HTR-8/SVneo (cell line): ENCODE data around the genes BCAS2, CSDE1, TSPAN2 and SLC22A15.

GRCh38 chr1:114235942-114236276, 82.2 kb upstream of the SYT6 start:
- RRBS: no CpG with 5 or more reads among the region's 3 CpGs

DNA sequence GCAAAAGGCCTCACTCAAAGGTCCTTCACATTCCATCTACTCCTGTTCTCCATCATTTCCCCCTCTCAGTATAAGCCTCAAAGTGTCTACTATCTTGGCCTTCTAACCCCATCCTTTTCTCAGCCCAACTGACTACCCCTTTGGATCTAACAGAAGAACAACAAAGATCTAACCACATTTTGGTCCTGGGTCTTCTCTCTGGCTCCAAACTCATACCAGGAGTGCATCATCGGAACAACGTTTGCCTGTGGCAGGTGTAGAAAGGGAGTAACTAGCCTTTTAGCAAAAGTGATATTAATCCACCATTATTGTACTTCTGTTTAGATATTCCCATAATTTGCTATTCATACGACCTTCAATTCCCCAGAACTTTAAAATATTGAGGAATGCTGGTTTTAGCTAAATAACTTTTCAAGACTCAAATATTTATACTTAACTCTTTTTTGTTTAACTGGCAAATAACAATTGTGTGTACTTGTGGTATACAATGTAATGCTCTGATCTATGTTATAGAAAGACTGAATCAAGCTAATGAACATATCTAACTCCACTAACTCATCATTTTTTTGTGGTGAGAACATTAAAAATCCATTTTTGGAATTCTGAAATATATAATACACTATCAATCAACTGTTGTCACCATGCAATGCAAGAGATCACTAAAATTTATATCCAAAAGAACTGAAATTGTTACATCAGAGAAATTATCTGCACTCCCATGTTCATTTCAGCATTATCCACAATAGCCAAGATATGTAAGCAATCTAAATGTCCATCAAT, 90.6 kb downstream of the TRIM33 start:
- RRBS: no CpG with 5 or more reads among the region's 3 CpGs

DNA sequence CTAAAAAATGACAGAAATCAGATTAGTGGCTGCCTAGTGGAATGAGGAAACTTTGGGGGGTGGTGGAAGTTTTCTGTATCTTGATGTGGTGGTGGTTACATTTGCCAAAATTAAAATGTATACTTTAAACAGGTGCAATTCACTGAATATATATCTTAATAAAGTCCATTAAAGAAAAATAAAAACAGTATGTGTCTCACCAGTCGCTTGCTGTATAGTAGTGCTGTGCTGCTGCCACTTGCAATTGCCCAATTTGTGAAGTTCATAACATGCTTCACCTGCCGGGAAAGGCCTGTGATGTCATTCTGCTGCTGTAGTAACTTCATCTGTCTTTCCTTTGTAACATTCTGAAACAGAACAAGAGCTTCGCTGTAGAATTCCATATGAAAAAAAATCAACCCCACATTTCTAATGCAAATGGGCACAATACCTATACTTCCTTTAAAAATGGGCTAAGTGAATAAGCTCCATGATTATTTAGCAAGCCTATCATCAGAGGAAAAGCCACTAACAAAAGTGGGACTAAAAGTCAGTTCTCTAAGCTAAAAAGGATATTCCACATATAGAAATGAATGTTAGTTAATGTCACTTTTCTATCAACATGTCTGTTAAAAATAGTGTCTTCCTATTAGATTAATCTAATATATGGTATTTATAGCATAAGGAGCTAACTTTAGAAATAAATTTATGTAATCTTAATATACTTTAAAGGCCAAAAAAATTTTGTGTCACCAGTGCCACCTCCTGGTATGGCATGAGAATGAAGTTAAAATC, 83.3 kb downstream of the TRIM33 start:
- RRBS: no CpG with 5 or more reads among the region's 3 CpGs

DNA sequence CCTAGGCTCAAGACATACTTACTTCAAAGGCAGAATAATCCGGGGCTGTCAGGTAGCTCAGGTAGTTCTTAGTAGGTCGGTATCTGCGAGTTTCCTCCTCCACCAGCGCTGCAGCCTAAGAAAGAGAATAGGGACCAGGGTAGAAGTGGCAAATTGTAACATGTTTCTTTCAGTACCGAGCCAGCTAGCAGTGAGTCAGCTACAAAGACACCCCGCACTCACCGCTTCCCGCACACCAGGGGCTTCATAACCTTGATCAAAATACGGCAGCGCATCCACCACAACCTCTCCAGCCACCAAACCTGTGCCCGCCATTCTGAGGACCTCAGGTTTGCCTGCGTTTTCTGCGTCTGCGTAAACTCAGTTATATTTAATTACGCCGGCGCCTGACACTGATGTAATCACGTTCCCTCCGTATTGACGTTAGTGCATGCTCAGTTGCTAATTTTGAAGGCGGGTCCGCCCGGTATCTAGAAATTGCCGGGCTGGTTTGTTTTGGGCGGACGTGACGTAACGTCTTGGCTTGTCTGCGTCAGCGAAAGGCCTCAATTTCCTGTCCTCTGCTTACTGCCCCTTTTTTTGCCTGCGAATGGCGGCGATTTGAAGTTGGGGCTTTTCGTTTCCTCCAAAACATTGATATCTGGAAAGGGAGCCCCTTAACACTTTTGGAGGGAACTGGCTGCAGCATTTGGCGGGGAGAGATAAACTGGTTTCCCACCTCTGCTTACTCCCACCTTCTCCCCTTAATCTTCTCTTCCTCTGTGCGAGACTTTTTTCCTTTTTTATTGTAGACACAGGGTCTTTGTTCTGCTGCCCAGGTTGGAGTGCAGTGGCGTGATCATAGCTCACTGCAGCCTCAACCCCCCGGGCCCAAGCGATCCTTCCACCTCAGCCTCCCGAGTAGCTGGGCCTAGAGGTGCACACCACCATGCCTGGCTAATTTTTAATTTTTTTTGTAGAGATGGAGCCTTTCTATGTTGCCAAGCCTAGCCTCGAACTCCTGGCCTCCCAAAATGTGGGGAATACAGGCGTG, at the start of gene BCAS2:
TSS of gene BCAS2 (minus strand) at position 339 of the 1,033 bp plus-strand sequence.
- RRBS: under 1% methylated on average over 7 of the region's 42 CpGs

DNA sequence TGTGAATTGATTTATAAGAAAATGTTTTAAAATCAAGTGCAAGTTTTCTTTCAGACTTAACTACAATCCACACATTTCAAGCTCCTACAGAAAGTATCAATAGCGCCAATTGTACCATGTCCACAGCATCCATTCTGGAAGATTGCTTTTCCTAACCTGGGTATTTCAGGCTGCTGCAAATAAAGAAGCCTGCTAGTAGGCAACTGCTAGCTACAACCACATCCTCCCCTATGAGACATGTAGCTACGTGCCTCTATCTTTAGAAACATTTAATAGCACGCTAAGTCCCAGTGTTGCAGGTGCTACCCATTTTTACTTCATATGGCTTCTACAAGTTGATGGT, 7.3 kb upstream of the AMPD1 start:
- RRBS: no CpG with 5 or more reads among the region's 3 CpGs

GRCh38 chr1:114725477-114726071, 9.0 kb upstream of the NRAS start:
- RRBS: no CpG with 5 or more reads among the region's 3 CpGs

- RRBS: no CpG with 5 or more reads among the region's 8 CpGs
Observed at GRCh38 chr1:114727515-114728276, 11.1 kb upstream of the NRAS start.

DNA sequence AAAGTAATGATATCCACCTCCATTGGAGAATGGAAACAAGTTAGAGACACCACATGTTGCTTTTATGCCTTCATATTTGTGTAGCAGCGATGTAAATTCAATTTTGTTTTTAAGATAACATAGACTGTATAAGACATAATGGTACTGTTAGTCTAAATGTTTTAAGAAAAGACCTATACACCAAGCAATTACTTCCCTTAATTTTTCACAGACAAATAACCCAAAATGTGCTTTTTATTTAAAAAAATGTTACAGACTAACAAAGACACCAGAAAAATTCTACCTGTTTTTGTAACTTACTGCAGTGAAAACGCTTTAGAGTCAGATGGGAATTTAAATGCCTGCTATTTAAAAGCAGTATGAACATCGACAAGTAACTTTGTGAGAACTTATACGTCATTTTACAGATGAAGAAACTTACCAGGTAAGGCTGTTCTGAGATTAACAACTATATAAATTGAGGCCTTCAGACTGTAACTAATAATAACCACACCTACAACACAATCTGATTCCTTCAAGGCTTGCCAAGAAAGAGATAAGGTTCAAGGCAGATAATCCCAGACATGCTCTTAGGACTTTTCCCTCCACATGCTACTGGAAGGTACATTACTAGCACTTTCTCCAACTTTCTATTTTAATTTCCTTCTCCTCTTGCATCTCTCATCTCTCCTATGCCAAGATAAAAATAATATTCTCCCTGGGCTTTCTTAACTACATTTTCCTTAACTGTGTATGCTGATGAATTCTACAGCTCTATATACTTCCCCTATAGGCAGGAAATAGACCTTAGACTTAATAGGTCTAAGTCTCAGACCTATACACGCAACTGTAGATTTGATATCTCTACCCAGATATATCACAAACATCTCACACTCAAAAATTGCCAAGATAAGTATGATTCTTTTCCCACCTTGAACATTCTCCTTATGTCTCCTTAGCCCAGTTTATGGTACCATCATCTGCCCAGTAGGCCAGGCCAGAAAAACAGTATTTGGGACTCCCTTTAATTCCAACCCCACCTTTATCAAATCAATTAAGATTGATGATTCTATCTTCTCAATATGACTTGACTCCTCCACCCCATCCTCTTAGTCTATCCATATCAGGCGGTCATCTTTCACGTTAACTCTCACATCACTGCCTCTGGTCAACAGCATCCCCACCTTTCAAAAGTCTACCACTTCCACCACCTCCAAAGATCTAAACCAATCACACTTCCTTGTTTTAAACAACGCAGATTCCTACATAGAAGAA, 19.0 kb upstream of the NRAS start:
- RRBS: no CpG with 5 or more reads among the region's 8 CpGs

DNA sequence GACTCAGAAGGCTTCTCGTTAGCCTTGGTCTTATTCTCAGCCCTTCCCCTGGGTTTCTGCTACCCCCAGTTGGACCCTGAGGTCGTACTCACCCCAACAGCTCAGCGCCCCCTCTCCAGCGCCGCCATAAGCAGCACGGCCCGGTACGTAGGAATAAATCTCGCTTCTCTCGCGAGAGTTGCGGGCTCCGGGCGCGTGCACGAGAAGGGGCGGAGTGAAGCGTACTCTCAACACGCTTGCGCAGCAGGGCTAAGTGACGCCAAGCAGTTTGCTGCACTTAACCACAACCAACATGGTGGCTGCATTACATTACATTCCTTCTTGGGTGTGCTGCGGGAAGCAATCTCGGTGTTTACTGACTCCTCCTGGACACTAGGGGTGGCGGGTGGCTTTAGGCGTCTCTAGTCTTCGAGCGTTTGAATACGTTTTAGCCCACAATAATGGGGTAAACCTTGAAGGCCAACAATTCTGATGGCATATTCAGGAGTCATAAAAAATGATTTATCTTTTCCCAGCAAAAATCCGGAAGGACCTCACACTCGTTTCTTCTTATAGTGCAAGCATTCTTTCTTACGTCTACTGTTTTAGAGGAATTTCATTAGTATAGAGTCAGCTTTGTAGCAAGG, at the start of gene CSDE1:
TSS of gene CSDE1 (minus strand) at position 152 of the 626 bp plus-strand sequence.
- RRBS: no CpG with 5 or more reads among the region's 31 CpGs

GRCh38 chr1:115062347-115063211, 26.7 kb downstream of the TSPAN2 start:
- RRBS: no CpG with 5 or more reads among the region's 11 CpGs

DNA sequence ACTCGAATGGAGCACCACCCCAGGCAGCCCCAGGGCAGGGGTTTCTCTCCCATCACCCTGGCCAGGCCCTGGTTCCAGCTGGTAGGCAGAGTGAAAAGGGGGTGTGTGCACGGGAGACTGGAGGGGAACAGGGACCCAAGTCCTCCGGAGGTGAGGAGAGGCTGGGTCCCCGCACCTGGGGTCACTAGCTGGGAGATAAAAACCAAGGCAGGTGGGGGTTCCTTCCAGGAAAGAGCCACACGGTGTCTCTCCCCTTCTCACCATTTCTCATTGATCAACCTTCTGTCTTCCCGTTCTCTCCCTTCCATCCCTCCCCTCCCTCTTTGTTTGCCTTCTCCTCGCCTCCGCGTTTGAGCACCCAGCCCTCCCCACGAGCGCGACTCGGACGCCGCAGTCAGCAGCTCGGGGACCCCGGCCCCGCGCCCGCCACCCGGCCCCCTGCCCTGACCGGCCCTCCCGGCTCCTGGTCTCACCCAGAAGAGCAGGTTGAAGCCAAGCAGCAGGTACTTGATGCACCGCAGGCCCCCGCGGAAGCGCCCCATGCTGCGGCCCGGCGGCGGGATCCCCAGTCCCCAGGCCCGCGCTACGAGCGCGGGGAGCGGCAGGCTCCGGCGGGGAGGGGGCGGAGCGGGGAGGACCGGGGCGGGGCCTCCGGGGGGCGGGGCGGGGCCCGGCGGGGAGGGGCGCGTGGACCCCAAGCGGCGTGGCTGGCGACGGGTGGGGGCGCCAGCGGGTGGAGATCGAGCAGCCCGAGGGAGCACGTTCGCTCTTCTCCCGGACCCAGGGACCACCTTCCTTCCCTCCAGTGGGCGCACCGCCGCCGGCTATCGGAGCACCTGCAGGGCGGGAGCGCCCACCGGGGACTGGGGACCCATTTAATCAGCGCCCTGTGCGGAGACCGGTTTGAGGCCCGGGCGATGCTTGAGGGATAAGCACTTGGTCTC, at the start of gene TSPAN2:
TSS of gene TSPAN2 (minus strand) at position 613 of the 944 bp plus-strand sequence.
- RRBS: 7% methylated on average over 32 of the region's 74 CpGs

DNA sequence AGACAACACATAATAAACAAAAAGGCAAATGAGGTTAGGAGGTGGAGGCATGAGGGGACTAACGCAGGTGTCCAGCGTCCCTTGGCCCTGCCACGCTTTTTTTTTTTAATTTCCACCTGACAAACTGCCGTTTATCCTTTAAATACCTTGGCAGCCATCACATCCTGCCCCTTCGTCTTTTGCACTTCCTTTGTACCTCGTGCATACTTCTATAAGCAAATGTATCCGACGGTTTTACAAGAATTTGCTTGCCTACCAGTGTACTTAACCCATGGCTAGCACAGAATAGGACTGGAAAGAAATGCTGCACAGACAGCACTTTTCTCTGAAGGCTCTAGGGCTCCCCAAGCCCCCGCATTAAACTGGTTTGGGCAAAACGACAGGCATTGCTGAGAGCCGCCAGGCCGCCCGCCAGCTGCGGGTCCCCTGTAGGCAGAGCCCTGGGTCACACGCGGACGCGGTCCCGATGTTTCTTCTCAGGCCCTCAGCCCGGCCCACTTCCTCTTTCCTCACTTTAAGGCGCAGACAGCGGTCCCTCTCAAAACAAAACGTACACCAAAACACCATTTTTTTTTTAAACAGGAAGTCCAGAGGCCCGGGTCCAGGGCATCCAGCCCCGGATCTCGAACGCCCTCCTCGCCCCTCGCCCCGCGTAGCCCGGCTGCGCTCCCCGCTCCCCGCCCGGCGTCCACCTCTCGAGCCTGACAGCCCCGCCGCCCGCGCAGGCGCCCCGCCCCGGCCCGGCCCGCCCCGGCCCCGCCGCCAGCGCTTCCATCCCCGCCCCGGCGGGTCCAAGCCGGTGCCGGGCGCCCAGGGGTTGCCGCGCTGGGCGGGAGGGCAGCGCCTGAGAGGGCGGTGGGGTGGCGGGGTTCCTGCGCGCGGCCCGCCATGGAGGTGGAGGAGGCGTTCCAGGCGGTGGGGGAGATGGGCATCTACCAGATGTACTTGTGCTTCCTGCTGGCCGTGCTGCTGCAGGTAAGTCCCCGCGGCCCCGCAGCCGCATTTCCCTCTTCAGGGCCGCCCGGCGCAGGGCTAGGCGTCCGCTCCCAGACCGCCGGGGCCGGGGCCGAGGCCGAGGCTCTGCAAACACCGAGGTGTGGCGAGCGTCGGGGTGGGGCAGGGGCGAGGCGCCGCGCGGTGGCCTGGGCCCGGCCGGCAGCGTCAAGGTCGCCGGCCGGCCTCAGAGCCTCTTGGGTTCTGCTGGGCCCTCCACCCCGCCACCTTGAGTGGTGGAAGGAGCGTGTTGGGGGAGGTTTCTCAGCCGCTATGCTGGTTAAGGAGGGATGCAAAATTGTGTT, at the start of gene SLC22A15:
TSS of gene SLC22A15 (plus strand) at position 774 of the 1,298 bp plus-strand sequence.
- RRBS: 14% methylated on average over 31 of the region's 102 CpGs

- RRBS: no CpG with 5 or more reads among the region's 11 CpGs
Observed at GRCh38 chr1:115977038-115977443, 728 bp downstream of the SLC22A15 start.

- RRBS: 91% methylated on average over 8 of the region's 36 CpGs
Observed at GRCh38 chr1:116167625-116168295, 56.6 kb downstream of the MAB21L3 start.

GRCh38 chr1:116268078-116268805, 104.8 kb upstream of the ATP1A1 start:
- RRBS: no CpG with 5 or more reads among the region's 7 CpGs

GRCh38 chr1:116372938-116373173, 188 bp upstream of the ATP1A1 start:
- RRBS: 3% methylated on average over 12 of the region's 23 CpGs

GRCh38 chr1:116383857-116384309, 10.8 kb downstream of the ATP1A1 start:
- RRBS: no CpG with 5 or more reads among the region's 2 CpGs

DNA sequence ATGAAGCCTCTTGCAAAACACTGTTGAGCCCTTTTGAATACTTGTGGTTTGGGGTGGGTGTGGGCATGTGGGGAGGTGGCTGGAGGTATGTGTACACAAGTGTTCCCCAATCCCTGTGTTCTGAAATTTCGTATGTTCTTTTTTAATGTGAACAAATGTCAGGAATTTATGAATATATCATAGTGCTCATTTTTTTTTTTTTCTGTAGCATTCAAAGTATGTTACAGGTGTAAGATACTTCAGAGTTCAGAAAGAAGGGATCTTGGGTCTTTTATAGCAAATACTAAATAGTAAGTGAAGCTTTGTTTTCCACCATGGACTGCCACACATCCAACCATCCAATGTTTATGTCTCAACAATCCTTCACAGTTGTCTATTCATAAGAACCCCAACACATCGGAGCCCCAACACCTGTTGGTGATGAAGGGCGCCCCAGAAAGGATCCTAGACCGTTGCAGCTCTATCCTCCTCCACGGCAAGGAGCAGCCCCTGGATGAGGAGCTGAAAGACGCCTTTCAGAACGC, 20.2 kb downstream of the ATP1A1 start:
- RRBS: no CpG with 5 or more reads among the region's 7 CpGs

DNA sequence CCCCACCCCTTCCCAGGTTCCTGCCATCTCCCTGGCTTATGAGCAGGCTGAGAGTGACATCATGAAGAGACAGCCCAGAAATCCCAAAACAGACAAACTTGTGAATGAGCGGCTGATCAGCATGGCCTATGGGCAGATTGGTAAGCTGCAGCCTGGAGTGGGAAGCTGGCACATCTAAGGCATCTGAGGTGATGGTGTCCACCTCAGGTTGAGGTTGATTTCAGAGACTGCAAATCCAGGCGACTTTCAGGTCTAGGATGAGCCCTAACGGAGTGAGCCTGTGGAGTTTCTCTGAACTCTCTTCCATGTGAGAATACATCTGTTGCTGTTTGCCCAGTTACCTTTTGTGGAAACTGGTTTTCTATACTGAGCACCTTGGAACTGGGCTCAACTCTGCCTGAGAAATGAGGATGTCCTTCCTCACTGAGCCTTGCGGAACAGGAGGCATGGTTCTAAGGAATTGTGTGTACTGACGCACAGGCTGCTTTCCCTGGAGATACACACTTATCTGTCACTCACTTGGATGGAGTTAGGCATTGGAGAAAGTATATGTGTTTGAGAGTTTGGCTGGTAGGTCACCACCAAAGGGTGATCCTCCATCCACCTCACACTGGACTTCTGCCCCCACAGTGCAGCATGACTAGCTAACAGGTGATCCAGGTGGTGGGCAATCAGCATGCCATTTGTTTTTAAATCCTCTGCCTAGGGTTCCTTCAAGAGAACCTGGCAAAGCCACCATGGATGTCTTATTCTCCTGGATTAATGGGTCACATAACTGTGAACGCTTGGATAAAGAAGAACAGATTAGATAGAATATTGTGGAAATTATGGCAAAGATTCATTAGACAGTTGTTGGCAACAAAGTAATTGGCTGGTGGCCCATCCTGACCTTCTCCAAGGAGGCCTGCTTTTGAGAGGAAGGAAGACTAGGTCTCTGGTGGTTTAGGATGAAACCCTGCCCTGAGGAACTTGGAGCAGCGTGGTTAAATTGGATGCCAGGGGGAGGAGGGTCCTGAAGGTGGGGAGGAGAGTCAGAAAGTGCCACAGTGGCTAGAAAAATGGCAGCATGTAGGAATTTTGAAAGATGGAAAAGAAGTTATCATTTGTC, 26.7 kb downstream of the ATP1A1 start:
- RRBS: no CpG with 5 or more reads among the region's 7 CpGs

GRCh38 chr1:116556188-116557361, 14.3 kb downstream of the CD58 start:
- RRBS: no CpG with 5 or more reads among the region's 7 CpGs